Placental epithelial cell (primary cell): ENCODE data around the gene GNAZ.

- CAGE, long polyA plus RNA: no peak
These were observed 20.4 kb upstream of the YPEL1 start for GRCh38 chr22:21755872-21756461.

DNA sequence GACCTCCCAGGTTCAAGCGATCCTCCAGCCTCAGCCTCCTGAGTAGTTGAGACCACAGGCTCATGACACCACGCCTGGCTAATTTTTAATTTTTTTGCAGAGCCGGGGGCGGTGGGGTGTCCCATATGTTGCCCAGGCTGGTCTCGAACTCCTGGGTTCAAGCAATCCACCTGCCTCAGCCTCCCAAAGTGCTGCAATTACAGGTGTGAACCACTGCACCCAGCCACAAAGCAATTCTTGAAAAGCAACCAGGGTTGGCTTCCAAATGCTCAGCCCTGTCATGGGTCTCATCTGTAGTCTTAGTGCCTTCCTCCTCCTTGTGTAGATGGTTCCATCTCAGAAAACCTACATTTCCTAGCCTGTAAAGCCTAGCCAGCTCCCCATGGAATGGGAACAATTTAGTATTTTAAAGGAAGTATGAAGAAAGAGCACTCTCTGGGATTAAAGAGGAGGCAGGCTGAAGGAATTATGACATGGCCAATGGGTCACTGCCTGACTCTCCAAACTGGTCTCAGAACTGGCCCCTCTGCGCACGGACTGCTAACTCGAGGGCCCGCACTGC is 20.9 kb upstream of the YPEL1 start:
- CAGE, long polyA plus RNA: no peak

- CAGE, long polyA plus RNA: no peak
These were observed 26.8 kb upstream of the YPEL1 start for GRCh38 chr22:21762244-21762847.

DNA sequence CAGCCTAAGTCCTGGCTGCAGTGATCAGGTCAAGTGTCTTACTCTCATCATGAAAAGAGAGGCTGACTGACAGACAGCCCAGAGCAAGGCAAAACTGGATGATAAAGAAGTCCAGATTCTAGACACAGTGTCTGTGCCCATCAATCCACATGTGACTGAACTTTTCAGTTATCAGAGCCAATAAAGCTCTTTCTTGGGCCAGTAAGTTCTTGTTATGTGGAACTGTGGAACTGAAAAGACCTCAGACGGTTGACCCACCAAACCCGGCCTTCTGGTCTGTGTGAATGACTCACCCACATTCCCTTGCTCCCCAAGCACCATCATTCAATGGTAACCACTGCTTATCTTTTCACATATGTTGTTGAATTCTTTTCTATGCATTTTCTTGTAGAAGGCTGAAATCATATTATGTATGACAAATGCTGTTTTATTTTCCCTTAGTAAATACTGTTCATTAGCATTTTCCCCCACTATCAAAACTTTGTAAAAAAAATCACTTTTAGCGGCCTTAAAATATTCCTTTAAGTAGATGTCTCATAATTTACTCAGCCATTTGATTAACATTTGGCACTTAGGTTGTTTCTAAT is 43.4 kb upstream of the YPEL1 start:
- CAGE, long polyA plus RNA: no peak

GRCh38 chr22:21831981-21833007 is 35.2 kb downstream of the MAPK1 start:
- CAGE, long polyA plus RNA: no peak

DNA sequence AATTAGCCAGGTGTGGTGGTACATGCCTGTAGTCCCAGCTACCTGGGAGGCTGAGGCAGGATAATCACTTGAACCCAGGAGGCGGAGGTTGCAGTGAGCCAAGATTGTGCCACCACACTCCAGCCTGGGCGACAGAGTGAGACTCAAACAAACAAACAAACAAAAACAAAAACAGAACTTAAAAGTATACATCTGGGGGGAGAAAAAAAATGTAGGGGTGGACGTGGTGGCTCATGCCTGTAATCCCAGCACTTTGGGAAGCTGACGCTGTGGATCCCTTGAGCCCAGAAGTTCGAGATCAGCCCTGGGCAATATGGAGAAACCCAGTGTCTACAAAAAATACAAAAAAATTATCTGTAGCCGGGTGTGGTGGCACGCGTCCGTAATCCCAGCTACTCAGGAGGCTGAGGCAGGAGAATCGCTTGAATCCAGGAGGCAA is 31.2 kb downstream of the MAPK1 start:
- CAGE, long polyA plus RNA: no peak

DNA sequence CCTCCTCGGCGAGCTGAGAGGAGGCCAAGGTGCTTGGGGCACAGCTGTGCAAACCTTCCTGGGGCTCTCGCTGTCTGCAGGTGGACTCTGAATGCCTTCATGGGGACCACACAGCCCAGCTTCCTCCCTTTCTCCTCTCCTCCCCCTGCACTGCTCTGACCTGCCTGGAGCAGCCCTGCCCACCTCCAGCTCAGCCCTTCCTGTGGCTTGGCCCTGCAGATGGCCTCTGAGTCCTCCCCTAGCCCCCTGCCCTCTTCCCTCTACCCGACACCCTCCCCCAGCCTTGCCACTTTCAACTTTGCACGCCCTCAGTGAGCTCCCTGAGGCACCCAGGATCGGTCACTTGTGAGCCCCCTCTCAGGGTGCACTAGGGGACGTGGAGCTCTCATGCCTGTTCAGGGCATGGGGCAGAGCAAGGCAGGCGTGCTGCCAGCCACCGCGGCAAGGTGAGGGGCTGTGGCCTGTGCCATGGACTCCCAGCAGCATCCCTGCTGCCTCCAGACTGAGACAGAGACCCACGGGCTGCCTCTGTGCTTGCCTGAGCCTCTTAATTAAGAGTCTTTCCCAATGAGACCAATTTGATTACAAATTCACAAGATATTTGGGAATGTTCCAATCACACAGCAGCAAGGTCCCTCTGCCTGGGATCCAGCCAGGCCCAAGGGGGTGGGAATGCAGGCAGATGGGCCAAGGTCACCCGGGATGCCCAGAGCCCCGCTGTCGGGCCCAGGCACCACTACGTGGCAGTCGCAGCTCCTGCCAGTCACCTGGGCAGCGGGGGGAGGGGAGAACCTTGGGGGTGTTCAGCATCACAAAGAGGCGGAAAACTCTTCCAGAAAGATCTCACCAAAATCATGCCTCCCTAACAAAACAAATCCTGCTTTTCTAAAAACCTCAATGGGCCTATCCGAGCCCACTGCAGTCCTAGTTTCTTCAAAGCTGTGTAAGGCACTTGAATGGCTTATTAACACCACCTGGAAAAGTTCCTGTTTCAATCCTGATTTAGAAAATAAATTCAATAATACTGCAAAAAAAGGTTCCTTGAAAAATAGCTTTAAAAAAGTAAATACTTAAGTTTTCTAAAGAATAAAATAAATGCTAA is 31.1 kb downstream of the PPM1F start:
- CAGE, long polyA plus RNA: no peak

- CAGE, long polyA plus RNA: no peak
These were observed 14.0 kb downstream of the PPM1F start for GRCh38 chr22:21938523-21939102.

GRCh38 chr22:21942324-21942908 is 10.2 kb downstream of the PPM1F start:
- CAGE, long polyA plus RNA: no peak

- CAGE, long polyA plus RNA: no peak
These were observed 691 bp downstream of the PPM1F start for GRCh38 chr22:21951678-21952636.

DNA sequence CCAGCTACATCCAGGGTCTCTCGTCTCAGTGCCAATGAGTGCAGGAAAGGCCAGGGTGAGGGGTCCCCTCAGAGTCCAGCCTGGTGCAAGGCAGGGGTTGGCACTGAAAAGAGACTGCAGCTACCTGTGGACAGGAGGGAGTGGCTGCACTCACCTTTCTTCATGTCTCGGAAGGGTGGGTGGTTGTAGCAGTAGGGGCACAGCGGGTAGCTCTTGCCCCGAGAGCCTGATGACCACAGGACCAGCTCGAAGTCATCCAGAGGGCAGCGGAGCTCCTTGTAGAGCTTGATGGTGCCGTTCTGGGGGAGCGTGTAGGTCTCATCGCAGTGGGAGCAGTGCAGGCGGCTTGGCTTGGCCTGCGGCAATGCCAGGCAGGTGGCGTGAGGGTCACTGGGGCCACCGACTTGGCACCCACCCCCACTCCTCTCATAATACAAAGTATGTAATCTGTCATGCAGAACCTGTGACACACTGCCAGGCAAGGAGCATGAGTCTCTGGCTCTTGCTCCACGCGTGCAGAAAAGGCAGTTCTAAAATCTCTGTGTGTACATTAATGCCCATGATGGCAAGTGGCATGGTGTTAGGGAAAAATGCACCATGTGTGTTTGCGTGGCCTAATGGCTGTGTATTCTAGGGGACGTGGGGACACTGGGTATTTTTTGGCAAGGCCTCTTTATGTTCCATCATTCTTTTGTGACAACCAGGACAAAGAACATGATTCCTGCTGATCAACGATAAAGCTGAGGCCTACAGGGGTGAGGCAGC is 5.9 kb upstream of the PPM1F start:
- CAGE, long polyA plus RNA: no peak

DNA sequence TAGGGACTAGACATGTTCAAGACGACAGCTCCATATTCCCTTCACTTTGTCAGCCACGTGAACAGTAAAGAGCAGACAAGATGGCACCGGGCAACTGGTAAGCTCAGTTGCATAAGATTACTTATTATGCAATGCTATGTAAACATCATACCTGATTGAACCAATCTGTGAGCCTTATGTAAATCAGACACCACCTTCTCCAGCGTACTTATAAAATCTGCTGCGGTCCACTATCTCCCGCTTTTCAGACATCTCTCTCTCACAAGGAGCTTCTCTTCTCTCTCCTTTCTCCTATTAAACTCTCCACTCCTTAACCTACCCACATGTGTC is 87.6 kb downstream of the IGLL5 start:
- CAGE, long polyA plus RNA: no peak

DNA sequence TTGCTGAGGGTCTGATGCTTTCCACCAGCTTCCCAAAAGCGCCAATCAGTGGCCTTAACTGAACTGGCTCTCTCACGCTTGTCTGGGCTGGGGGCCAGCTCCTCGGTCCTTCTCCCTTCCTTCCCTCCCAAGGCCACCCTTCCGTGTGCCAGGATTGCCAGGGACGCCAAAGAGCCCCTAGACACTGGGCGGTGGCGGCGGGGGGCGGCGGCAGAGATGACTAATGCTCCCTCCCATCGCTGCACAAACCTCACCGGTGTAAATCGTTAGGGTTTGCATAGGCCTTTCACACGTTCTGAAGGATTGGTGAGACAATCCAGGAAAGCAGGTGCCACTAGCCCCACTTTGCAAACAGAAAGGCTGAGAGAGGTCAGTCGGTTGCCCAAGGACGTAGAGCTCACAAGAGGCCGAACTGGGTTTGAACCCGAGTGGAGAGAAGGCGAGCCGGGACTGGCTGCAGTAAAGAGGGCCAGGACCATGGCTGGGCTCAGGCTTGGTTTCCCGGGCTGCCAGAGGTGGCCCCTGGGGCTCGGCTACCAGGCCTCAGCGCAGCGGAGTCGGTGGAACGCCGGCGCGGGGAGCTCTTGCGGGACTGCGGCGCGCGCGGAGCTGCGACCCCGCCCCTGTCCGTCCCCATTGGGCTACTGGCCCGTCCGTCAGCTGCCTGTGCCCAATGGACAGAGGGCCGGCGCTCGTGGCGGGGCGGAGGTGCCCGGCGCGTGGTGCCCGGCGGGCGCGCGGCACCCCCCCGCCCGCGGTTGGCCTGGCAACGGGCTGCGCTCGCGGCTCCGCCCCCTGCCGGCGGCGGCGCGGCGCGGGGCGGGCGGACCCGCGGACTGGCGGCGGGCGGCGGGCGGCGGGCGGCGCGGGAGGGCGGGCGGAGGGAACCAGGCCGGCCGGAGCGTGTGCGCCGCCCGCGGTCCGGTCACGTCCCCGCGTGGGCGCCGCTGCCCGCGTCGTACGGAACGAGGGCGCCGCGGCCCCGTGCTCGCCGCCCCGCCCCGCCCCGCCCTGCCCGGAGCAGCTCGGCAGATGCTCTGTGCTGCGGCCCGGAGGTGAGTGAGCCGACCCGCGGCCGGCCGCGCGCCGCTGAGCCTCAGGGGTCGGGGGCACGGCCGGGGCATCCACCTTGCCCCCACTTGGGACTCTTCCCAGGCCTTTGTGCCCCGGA is at the start of gene GNAZ:
Gene GNAZ, plus strand, starts transcription at position 1,004 of the 1,171 bp plus-strand sequence.
- CAGE, long polyA plus RNA: no peak

- CAGE, long polyA plus RNA: no peak
These were observed 451 bp downstream of the GNAZ start for GRCh38 chr22:23070687-23071252.

DNA sequence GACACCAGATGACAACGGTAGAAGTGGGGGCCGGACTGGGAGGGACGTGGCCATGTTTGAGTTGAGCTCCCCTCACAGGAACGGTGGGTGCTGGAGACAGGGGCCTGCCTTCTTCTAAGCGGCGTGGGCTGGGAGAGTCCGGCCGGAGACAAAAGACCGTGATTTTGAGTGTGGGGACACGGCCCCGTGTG is 203 bp downstream of the RSPH14 start:
- CAGE, long polyA plus RNA: no peak

GRCh38 chr22:23192078-23192607 is 11.8 kb downstream of the BCR start:
- CAGE, long polyA plus RNA: no peak

GRCh38 chr22:23244853-23245838 is 64.8 kb downstream of the BCR start:
- CAGE, long polyA plus RNA: no peak

- CAGE, long polyA plus RNA: no peak
These were observed 103.6 kb downstream of the BCR start for GRCh38 chr22:23283584-23284709.

GRCh38 chr22:23520725-23521086 is 59.4 kb downstream of the IGLL1 start:
- CAGE, long polyA plus RNA: no peak

- CAGE, long polyA plus RNA: no peak
These were observed 45.9 kb downstream of the IGLL1 start for GRCh38 chr22:23534248-23534594.